ENCODE data around the genes HK3, FGFR4, PDLIM7 and HNRNPAB.

- PRO-cap = no peak
- RRBS, 2 experiments = no CpG with 5 or more reads among the region's 12 CpGs
Observed at GRCh38 chr5:176899246-176900017, at the start of gene HK3. Gene HK3 (minus strand): TSS chr5:176899346.

- PRO-cap = no peak
- RRBS, 2 experiments = no CpG with 5 or more reads among the region's 4 CpGs
Observed at GRCh38 chr5:176921351-176922099, 22.4 kb upstream of the HK3 start.

DNA sequence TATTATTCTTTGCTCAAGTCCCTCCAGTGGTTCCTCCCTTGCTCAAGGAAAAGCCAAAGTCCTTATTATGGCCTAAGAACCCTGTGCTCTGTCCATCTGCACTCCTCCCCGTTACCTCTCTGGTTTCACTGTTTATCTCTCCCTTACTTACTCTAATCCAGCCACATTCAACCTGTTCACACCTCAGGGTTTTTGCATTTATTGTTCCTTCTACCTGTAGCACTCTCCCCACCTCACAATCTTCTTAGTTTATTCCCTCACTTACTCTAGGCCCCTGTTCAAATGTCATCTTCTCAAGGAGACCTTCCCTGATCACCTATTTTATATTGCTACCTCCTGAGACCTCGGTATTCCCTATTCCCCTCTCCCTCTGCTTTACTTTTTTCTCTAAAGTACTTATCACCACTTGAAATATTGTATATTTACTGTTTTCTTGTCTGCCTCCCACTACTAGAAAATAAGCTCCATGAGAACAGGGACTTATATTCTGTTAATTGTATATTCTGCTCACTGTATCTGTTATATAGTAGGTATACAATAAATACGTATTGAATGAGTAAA, 37.4 kb upstream of the HK3 start:
- PRO-cap = no peak
- RRBS, 2 experiments = no CpG with 5 or more reads among the region's 3 CpGs

DNA sequence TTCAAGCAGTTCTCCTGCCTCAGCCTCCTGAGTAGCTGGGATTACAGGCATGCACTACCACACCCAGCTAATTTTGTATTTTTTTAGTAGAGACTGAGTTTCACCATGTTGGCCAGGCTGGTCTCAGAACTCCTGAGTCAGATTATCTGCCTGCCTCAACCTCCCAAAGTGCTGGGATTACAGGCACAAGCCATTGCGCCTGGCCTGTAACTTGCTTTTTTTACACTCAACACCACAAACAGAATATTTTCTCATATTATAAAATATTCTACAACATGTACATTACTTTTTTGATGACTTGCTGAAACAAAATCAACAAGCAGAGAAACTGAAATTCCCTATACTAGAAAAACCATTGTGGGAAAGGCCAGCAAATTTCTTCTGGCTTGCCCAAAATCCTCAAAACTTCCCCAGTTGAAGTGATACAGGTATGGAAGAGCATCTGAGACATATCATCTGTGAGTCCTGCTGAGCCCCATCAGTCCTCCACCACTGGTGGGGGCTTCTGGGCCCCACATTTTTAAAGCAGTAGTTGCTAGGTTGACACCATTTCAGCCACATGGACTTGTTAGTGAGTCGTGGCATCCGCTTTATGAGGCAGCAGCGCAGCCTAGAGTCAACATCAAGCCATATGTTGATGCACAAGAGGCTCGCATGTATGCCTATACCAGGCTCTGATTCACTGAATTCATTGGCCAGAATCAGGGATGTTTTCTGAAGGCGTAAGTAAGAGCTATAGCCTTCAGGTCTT, 26.6 kb downstream of the ZNF346 start:
- PRO-cap = no peak
- RRBS, 2 experiments = no CpG with 5 or more reads among the region's 6 CpGs

- PRO-cap = no peak
- RRBS, 2 experiments = 2 to 3% methylated on average over 7 of the region's 18 CpGs
Observed at GRCh38 chr5:177086297-177086767, 383 bp upstream of the FGFR4 start.

GRCh38 chr5:177086768-177087680, at the start of gene FGFR4:
Gene FGFR4 (plus strand): TSS chr5:177086915.
- PRO-cap = unidirectional peak, plus-strand start at chr5:177086916; bidirectional peak, plus-strand start at chr5:177087185, minus-strand start at chr5:177087077; unidirectional peak, plus-strand start at chr5:177087418
- RRBS, 2 experiments = 9 to 10% methylated on average over 45 to 47 of the region's 77 CpGs

DNA sequence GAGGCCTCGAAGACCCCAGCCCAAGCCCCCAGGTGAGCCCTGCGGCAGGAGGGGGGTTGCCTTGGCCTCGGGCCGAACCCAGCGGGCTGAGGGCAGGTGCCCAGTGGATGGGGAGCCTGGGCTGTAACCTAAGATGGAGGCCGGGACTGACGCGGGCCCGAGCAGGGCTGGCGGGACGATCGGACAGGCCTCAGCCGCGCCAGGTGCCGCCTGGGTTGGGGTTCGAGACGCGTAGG, 532 bp upstream of the NSD1 start:
- PRO-cap = bidirectional peak, plus-strand start at position 131 of the sequence, minus-strand start outside the sequence
- RRBS, 2 experiments = no CpG with 5 or more reads among the region's 18 CpGs

- PRO-cap = no peak
- RRBS, 2 experiments = no CpG with 5 or more reads among the region's 2 CpGs
Observed at GRCh38 chr5:177409169-177409381, 289 bp downstream of the F12 start.

GRCh38 chr5:177440002-177441294, 6.2 kb upstream of the PRR7 start:
- PRO-cap = no peak
- RRBS, 2 experiments = no CpG with 5 or more reads among the region's 36 CpGs

DNA sequence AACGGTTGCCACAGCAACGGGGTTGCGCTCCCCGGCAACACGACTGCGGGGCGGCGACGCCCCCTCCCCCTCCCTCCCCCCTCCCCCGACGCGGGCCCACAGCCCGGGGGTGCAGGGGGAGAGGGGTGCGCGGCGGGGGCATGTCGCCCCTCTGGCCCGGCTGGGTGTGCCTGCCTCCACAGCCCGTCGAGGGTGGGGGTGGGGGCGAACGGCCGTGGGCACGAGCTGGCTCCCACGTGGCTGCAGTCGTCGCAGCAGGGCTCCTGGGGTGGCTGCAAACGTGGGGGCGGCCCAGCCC, 525 bp downstream of the PRR7 start:
- PRO-cap = no peak
- RRBS, 2 experiments = 2% methylated on average over 18 of the region's 29 CpGs

GRCh38 chr5:177456796-177457046, 10.1 kb downstream of the PRR7 start:
- PRO-cap = no peak
- RRBS, 2 experiments = no CpG with 5 or more reads among the region's 8 CpGs

- PRO-cap = no peak
- RRBS, 2 experiments = no CpG with 5 or more reads among the region's 12 CpGs
Observed at GRCh38 chr5:177468335-177469124, 4.9 kb downstream of the DBN1 start.

- PRO-cap = unidirectional peak, minus-strand start at chr5:177469436
- RRBS, 2 experiments = no CpG with 5 or more reads among the region's 11 CpGs
Observed at GRCh38 chr5:177469217-177469803, 4.1 kb downstream of the DBN1 start.

- PRO-cap = no peak
- RRBS, 2 experiments = no CpG with 5 or more reads among the region's 16 CpGs
Observed at GRCh38 chr5:177478795-177479625, 5.6 kb upstream of the DBN1 start.

- PRO-cap = no peak
- RRBS, 2 experiments = no CpG with 5 or more reads among the region's 23 CpGs
Observed at GRCh38 chr5:177483851-177484524, 10.6 kb upstream of the DBN1 start.

DNA sequence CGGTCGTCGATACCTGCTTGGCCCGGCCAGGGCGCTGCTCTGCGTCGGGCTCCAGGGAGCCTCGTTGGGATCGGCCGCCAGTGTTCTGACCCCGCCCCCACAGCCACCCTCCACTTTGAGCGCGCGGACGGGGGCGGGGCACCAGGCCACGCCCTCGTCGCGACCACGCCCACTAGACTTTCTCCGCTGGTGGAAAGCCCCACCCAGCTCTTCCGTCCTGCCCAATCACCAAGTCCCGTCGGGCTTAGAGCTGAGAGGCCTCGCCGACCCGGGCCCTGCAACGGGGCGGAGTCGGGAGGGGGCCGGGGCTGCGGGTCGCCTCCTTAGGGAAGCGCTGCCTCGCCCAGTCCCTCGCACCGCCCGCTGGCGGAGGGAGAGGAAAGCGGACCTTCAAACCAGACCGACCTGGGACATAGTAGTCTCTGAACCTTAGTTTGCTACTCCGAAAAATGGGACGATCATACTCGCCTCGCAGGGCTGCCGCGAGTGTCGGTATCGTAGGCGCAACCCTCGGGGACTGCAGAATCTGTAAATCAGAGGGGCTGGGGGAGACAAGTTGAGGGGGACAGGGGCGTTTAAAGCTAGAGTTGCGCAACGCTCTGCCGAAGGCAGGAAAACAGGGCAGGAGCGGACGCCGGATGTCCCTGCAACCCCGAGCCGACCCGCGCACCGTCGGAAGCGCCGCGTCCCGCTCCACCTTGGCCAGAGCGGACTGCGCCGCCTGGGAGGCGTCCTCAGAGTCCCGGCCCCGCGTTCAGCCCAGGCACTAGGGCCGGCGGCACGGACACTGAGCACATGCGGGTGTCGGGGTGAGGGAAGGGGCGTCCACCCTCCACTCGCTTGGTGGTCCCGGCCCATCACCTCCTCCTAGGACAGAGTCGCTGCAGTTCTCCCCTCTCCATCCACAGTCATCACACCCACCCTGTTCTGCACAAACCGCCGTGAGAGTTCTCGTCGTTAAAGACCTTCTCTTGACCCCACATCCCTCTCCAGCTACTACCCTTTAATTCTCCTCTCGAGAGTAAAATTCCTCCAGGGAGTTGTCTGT, at the start of gene PDLIM7:
Gene PDLIM7, minus strand, starts transcription at position 90 of the 1,048 bp plus-strand sequence.
- PRO-cap = bidirectional peak, plus-strand start at position 288 of the sequence, minus-strand start at position 87 of the sequence
- RRBS, 2 experiments = 25 to 56% methylated on average over 17 to 21 of the region's 90 CpGs

GRCh38 chr5:177512276-177512905, 2.8 kb upstream of the DOK3 start:
- PRO-cap = no peak
- RRBS, 2 experiments = 92 to 94% methylated on average over 3 of the region's 20 CpGs

DNA sequence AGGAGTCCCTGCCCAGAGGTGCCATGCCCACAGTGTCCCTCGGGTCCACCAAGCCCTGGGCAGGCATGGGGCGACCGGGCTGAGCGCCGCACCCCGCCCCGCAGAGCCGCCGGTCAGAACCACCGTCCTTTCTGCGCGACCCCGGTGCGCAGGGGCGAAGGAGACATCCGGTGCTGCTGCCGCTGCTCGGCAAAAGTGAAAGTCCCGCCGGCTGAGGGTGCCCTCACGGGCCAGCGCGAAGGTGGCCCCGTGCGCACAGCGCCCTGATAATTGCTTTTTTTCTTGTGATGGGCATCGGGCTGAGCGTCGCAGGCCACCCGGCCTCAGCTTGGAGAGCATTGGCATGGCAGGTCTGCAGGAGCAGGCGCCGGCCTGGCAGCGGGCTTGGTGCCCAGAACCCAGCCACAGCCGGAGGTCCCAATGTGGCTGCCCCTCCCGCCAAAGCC, 51.7 kb downstream of the PROP1 start:
- PRO-cap = no peak
- RRBS, 2 experiments = no CpG with 5 or more reads among the region's 35 CpGs

DNA sequence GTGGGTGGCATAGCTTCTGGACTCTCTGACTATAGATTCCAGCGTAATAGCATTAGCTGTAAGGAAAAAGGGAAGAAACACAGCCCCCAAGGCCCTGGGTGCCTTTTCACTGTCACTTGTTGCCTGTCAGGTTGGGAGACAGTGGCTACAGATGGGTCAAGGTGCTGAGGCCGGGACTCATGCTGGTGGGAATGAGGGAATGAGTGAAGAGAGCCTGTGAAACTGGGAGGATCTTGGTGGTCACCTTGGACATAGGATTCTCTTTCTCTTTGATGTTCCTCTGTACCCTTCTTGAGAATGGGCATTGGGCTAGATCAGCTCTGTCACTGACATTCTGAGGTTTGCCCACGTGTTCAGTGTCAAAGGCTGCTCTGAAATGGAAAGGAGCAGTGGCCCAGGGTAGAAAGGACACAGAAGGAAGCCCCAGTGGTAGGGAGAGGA, 5.6 kb downstream of the RMND5B start:
- PRO-cap = no peak
- RRBS, 2 experiments = no CpG with 5 or more reads among the region's 3 CpGs

GRCh38 chr5:178204446-178205283, at the start of gene HNRNPAB:
Gene HNRNPAB (plus strand): TSS chr5:178204533.
- PRO-cap = bidirectional peak, plus-strand start at chr5:178204533, minus-strand start at chr5:178204365; bidirectional peak, plus-strand start at chr5:178204865, minus-strand start at chr5:178204897
- RRBS, 2 experiments = under 1 to 1% methylated on average over 31 of the region's 123 CpGs

Data from HEK293 (cell line).